Neural crest cell (in vitro differentiated cells): ENCODE results near the gene SPATA2L.

DNA sequence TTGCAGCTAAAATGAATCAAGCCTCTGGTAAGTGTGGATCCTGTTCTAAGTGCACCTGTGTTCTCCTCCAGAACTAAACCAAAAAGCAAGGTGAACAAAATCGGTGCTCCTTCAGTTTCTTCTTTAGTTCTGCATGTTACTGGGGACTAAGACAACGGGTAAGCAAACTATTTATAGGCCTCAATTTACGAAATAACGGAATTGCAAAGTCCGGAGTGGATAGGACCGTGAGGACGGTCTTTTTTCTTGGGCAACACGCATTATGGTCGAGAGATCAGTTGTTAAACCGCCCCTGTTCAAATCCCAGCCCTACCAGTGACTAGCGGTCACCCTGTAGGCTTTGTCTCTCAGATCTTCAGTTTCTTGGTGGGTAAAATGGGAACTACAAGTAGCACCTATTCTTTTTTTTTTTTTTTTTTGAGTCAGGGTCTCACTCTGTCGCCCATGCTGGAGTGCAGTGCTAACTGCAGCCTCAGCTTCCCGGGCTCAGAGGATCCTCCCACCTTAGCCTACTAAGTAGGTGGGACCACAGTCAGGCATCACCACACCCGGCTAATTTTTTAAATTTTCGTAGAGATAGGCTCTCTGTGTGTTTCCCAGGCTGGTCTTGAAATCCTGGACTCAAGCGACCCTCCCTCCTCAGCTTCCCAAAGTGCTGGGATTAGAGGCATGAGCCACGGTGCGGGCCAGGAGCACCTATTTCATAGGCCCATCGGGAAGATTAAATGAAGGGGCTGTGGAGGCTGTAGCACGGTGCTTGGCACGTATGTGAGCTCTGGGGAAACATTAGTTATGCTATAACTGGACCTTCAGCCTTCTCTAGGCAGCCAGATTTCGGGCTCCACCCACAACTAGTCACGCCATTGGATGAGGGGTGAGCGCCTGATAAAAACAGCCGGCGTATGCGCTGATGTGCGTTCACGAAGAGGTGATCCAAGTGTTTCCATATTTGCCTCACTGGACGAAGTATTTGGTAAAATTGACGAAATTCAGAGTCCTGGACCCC, 1.3 kb upstream of the ANKRD11 start:
- PRO-cap = unidirectional peak, minus-strand start at position 317 of the sequence

- PRO-cap = no peak
Measured at GRCh38 chr16:89536268-89536578, 24.3 kb upstream of the RPL13 start.

GRCh38 chr16:89560881-89561514, 516 bp downstream of the RPL13 start:
- PRO-cap = bidirectional peak, plus-strand start at chr16:89561428, minus-strand start at chr16:89561189

- PRO-cap = no peak
Measured at GRCh38 chr16:89564289-89565040, 4.0 kb downstream of the RPL13 start.

GRCh38 chr16:89586914-89587215, 11.3 kb downstream of the CPNE7 start:
- PRO-cap = no peak

DNA sequence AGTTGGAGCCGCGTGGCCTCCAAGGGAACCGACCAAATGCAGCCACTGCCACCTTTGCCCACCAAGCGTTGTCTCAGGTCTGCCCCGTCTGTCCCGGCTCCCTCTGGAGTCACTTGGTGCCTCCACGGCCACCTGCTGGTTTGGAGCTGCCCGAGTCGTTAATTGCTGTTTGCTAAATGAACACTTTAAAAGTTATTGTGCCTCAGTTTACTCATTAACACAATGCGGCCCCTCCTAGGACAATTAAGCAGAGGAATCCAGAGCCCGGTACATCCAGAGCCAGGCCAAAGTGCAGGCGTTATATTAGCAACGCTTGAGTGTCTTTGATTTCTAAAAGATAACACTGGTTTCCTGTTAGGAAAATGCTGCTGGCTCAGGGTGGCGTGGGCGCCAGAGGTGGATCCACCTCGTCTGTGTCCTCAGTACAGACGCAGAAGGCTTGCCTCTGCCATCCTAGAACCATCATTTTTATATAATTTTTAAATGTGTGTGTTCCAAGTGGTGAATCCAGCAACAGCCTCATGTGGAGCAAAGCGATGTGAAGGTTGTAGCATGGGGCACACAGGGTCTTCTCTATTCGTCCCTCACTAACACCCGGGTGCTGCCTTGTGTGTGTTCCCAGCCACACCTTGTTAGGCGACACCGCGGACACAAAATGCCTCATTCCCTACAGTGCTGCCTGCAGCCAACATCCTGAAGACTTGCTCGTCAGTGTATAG, 5.0 kb upstream of the DPEP1 start:
- PRO-cap = no peak

DNA sequence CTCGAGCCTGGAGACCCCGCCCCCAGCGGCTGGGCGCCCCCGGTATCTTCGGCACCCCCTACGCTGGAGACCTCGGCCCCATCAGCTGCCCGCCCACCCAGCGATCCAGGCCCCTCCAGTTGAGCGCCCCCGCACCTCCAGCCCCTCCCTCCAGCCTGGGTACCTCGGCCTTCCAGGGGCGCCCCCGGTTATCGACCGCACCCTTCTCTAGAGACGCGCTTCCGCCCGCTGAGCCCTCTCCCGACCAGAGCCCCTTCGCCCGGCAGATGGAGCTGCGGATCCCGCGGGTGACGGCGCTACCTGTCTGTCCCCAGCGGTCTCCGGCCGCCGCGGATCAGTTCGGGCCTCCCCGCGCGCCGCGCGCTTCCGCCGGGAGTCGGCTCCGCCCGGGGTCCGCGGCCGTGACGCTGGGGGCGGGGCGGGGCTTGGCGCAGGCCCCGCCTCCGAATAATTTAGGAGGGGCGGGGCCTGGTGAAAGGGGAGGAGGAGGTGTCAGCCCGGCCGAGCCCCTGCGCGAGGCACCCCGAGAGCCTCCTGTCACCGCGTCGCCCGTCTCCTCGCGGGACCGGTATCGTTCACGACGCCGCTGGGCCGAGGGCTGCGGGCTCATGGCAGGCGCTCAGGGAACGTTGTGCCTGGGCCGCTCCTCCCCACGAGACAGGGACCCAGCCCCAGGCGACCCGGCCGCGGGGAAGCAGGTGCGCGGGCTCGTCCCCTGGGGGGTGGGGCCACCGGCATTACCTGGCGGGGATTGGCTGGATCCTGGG, at the start of gene SPATA2L:
TSS of gene SPATA2L (minus strand) at position 378 of the 767 bp plus-strand sequence.
- PRO-cap = bidirectional peak, plus-strand start at position 265 of the sequence, minus-strand start at position 223 of the sequence; bidirectional peak, plus-strand start at position 337 of the sequence, minus-strand start at position 320 of the sequence; bidirectional peak, plus-strand start at position 571 of the sequence, minus-strand start at position 378 of the sequence; bidirectional peak, plus-strand start outside the sequence, minus-strand start at position 659 of the sequence

DNA sequence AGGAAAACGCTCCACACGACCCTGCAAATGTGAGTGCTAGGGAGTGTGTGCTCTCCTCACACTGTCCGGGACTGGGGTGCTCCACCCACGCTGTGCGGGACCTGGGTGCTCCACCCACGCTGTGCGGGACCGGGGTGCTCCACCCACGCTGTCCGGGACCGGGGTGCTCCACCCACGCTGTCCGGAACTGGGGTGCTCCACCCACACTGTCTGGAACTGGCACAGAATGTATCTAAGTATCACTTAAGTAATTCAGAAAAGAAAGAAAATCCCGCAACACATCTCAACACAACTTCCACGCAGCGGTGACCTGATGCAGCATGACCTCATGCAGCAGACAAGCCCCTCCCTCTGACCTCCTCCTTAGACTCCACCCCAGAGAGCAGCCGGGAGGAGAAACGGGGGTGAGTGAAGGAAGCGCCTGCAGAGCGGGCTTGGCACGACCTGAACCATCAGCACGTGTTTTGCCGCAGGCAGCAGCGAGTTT, 38.5 kb downstream of the ZNF276 start:
- PRO-cap = no peak

DNA sequence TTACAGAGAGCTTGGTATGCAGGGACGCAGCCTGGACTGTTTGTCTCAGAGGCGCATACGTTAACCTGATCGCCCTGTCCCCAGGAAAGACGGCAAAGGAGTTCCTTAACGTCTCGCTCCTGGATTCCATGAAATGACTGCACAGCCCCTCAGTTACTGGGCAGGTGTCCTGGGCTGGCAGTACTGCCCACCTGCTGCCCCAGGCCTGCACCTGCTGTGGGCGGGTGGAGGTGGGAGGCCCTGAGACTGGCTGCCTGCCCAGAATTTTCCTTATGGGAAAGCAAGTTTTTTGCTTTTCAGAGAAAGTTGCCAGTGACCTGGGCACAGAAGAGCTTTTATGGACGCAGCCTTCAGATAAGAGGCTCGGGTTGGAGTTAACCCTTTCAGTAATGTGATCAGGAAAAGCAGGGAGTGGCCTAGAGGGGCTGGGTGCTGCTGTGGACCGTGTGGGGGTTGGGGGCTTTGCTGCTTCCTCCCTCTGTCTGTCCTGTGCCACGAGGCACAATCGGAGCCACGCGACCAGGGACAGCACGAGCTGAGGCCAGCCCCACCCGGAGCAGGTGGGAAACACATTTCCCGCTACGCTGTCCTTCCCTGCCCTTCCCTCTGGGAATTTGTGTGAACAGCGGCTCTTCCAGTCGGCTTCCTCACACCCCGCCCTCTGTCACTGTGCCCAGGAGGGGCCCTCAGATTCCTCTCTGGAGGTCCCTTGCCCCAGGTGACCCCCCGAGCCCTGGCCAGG, 19.4 kb downstream of the SPIRE2 start:
- PRO-cap = no peak

DNA sequence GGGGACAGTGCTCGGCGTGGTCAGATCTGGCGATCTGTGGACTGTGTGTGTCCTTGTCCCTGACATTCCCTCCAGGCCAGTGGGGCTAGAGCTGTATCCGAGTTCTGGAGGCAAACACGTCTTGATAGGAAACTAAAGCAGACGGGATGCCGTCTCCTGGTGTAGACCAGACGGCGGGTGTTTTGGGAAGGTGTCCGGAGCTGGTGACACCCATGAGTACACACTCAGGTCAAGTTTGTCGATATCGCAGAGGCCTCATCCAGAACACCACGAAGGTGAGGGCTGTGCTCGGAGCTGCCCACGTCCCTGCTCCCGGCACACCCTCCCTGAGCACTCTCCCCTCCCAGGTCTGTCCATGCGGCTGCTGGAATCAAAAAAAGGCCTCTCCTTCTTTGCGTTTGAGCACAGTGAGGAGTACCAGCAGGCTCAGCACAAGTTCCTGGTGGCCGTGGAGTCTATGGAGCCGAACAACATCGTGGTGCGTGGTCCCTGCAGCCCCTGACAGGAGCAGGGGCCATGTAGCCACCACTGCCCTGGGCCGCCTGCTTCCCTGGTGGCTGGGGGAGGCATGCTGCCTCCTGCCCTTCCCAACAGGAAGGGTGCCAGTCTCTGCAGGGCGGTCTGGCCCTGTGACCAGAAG, 20.1 kb downstream of the TCF25 start:
- PRO-cap = no peak

DNA sequence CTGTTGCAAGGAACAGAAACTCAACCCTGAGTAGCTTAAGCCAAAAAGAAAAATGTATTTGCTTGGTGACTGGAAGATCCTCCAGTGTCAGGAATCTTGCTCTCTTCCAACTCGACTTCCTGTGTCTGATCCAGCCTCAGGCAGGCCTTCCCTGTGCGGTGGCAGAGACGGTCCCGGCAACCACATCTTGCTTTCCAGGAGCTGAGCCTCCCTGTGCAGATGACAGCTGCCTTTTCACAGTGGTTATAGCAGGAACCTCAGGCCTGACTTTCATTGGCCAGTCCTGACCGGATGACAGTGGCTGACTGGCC, 9.3 kb downstream of the DEF8 start:
- PRO-cap = no peak